Psoas muscle (tissue), 2 donors: ENCODE data around the gene SLC1A4.

- PRO-cap, 2 experiments, result no peak in any of the 2 experiments
Observed at GRCh38 chr2:64076628-64077324, 57.5 kb upstream of the VPS54 start.

DNA sequence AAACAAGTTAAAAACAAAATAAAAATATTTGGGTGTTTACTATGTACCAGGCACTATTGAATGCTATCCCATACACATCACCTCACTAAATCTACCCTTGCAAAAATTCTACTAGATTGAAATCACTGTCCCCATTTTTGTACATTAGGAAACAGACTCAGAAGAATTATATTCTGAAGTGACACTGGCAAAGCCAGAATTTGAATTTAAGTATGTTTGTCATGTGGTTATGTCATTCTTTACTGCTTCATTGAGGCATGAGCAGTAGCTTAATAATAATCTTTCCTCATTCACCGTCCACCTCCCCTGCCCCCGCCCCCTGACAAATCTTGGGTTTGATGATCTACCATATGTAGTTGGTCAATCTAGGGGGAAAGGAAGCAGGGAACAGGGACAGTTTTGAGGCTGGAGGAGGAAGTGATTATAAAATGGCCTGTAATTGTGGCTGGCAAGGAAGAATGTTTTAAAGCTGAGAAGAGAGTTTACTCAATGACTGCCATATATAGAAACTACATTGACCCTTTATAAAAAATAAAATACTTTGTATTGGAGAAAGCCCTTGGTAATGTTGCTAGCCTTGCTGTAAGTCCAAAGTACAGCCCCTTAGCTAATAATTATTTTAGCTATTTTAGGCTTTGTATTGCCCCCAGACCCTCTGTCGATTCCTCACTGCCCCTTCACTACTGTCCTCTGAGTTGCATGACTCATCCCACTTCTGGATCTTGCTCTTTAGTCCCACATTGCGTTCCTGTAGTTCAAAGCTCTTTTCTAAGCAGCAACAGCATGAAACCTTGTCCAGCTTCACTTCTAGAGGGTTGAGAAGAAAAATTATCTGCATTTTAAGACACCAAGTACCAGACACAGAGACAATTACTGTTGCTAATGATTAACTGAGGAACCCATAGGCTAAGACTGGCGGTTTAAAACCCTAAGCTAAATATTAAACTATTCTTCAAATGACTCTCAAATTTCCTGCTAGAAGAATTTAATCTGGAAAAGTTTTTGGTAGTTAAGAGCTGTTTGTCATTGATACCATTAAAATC lies 38.4 kb downstream of the PELI1 start:
- PRO-cap, 2 experiments, result no peak in any of the 2 experiments

- PRO-cap, 2 experiments, result no peak in any of the 2 experiments
Observed at GRCh38 chr2:64141376-64141996, 2.7 kb downstream of the PELI1 start.

GRCh38 chr2:64325852-64326448 lies 128.0 kb upstream of the LGALSL start:
- PRO-cap, 2 experiments, result no peak in any of the 2 experiments

DNA sequence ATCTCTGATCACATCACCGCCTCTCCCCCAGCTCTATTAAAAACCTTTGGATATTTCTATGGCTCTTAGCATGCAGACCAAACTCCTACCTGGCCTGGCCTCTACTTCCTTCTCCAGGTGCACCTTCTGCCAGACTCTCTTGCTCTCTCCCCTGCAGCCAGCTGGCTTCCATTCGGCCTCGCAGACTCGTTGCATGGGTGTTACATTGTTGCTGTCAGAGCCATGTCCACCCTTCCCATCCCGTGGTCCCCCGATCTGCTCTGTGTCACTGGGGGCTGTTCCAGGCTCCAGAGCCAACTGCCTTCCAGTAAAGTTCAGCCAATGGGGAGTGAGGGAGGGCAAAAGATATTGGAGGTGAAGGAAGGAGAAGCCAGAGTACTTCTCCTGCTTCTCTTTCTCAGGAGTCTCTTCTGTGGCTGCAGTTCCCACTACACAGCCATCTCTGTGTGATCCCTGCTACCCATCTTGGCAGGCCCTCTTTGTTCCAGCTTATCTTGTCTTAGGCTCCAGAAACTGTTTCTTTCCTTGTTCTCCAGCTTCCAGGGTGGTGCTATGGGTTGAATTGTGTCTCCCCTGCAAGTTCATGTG lies 112.4 kb upstream of the LGALSL start:
- PRO-cap, 2 experiments, result no peak in any of the 2 experiments

DNA sequence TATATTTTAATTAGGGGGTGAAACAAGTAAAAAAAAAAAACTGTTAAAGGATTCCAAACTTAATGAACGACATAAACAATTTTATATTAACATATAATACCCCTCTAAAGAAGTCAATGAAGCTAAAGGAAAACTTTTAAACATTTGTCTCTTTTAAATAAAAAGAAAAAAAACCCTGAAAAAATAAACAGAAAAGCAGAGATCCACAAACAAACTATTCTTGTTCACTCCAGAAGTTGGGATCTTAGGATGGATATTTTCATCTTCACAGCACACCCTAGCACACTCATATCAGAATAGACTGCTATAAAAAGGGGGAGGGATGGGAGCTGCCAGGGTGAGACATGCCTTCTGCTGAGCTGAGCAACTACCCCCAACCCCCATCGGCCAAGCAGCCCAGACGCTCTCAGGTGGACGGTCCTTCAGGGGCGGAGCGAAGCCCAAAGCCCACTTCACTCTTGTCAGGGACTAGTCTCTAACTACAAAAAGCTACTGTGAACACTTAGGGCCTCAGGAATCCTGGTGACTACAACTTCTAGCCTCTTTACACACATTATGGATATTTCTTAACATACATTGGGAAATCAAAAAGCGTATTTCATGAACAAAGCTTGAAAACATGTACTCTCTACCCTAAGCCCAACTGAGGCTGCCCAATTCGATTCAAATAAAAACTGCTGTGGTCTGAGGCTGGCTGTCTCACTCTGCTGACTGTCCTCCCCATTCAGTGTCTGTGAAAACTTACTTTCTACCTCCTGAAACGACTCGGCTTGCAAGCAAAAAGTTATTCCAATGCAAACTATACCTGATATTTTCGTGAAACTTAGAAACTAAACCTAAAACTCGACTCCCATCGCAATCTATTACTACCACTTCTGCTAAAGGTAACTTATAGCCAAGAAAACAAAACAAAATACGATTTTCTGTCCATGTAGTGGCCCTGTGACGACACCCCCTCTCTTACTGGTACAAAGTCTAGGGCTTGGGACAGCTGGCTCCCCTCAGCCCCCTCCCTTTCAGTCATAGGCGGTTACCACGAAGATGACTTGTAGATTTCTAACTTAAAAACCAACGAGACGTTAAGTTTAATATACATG lies 1.4 kb downstream of the SERTAD2 start:
- PRO-cap, 2 experiments, result peak in 2 of 2 experiments; most common plus-strand start position 399 of the sequence (in 2); most common minus-strand start position 251 of the sequence (in 1)

GRCh38 chr2:64685217-64685765 lies 31.6 kb upstream of the SERTAD2 start:
- PRO-cap, 2 experiments, result no peak in any of the 2 experiments

DNA sequence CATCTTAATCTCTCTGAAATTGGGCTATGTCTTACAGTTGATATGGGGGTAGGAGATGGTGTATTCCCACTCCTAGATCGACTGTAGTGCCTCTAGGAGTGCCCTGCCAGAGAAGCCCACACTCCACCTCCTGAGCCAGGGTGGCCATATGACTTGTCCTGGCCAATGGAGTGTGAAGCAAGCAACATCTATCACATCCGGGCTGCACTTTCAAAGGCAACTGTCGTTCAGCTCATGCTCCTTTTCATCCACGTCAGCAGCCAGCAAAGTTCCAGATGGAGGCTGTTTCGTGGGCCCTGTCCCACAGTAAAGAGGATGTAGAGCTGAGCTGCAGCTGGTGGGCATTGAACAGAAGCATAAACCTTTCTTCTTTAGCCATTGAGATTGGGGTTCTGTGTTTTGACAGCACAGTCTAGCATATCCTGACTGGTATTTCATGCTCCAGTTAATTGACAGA lies 149.3 kb upstream of the SLC1A4 start:
- PRO-cap, 2 experiments, result no peak in any of the 2 experiments

DNA sequence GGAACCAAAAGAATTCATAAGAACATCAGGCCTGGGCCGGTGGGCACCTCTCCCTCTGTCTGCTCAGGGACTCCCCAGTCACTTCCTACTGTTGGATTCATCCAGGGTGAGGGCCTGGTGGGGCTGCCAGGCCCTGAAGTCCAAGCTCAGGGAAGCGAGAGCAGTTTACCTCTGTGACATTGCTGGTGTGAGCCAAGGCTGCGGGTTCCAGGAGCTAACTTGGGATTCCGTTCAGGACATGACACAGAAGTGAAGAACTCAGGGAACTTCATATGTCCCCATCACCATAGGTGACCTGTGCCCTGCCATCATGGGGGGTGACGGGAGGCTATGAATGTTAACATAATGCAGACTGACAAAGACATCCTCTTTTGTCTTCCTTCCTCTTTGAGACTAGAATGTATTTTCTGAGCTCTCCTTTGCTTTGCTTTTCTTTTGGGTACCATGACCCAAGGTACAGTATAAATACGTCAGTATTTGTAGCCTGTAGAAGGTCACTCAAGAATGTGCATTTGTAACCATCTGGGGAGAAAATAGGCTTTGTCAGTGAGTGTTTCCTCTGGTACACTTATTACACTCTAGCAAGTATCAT lies 130.5 kb upstream of the SLC1A4 start:
- PRO-cap, 2 experiments, result no peak in any of the 2 experiments

- PRO-cap, 2 experiments, result no peak in any of the 2 experiments
Observed at GRCh38 chr2:64937948-64938259, 51.3 kb upstream of the SLC1A4 start.

DNA sequence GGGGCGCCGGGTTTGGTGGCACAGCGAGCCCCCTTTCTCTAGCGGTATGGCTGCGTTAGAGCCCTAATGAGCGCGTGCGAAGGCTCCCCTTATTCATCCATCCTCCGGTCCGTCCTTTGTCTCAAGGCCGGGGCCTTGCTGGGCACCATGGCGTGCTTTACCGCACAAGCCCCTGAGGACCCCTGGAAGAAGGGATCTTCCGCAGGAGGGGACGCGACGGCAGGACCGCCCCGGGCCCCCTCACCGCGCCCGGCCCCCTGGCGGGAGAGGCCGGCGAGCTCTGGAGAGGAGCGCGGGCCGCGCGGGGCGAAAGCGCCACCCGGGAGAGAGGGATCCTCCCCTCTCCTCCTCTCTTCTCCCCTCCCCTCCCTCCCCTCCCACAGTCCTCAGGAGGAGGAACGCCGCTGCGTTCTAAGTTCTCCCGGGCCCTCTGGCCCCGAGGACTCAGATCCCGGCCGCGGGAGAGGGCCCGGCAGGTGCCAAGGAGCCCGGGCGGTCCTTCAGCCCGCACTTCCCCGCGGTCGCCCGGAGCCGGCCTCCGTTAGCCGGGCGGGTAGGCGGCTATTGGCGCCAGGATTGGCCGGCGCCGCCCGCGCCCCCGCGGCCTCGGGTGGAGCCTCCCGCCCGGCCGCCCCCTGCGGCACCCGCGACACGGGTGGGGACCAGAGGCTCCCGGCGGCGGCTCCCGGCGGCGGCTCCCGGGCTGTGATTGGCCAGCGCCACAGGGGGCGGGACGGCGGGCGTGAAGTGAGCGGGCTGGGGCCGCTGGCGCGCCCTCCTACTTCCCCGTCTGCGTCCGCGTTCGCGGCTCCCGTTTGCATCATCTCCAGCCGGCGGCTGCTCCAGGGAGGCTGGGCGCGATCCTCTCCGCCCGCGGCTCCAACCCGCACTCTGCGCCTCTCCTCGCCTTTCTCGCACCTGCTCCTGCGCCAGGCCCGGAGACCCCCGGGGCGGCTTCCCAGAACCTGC lies at the start of gene SLC1A4:
TSS of gene SLC1A4 (plus strand) at position 823 of the 969 bp plus-strand sequence.
- PRO-cap, 2 experiments, result peak in 2 of 2 experiments; most common plus-strand start position 823 of the sequence (in 2); most common minus-strand start position 527 of the sequence (in 2)

GRCh38 chr2:65073324-65073523 lies 17.0 kb downstream of the CEP68 start:
- PRO-cap, 2 experiments, result no peak in any of the 2 experiments

- PRO-cap, 2 experiments, result no peak in any of the 2 experiments
Observed at GRCh38 chr2:65165479-65166047, 35.7 kb upstream of the RAB1A start.

- PRO-cap, 2 experiments, result peak in 2 of 2 experiments; most common plus-strand start chr2:65227180 (in 2)
Observed at GRCh38 chr2:65227005-65227278, 689 bp upstream of the ACTR2 start.

DNA sequence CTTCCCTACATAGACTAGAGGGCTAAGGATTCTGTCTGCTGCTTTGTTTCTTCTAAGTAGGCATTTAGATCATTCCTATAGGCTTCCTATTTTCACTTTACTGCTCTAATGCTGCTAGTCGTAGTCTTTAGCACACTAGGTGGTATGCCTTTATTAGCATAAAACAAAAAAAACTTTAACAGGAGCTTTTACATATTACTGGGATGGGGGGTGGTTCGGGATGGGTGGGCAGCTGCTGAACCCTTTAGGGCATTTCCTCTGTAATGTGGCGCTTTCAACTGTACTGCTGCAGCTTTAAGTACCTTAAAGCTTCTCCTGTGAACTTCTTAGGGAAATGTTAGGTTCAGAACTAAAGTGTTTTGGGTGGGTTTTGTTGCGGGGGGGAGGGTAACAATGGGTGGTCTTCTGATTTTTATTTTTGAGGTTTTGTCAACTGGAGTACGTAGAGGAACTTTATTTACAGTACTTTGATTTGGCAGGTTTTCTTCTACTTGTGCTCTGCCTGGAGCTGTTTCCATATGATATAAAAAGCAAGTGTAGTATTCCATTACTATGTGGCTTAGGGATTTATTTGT lies 41.4 kb downstream of the ACTR2 start:
- PRO-cap, 2 experiments, result no peak in any of the 2 experiments

- PRO-cap, 2 experiments, result no peak in any of the 2 experiments
Observed at GRCh38 chr2:65311520-65312471, 84.2 kb downstream of the ACTR2 start.

DNA sequence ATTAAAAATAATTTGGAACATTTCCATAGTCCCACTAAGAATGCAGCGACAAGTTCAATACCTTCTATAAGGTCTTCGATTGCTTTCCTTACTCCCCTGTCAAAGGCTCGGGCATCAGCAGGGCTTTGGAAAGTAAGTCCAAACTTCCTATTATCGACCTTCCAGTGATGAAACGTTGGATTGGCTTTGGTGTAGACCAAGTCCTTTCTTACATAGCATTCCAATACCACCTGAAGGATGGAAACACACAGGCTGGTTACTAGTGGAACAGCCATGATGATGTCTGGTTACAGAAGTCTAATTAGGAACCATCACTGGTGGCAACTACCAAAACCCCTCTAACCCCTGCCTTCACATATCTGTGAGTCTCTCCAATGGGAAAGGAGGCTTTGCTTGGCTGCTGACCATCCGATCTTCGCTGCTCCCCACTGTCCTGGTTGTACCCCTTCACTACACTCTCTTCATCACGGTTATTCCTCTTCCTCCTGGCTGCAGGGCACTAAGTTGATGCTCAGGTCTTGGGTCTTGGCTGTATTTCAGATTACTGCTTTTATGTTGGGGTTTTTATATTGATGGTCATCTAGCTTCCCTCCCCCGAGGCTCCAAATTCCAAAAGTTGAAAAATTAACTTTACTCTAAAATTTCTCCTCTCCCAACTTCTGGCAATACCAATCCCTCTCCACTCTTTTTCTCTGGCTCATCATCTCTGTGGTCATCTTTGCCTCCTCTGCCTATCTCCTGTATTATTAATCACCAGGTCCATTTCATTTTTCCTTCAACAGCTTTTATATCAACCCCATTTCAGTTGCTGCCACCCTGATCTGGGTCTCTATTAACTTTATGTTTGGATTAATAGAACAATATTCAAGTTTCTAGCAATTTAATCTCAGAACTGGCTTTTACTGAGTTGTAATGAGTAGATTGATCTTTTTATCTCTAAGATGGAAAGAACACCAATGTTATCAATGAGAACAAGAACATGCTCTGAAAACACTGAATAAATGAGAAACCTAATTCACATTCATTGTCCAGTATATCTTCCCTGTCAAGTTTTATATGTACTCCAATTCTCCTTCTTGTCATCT lies 97.5 kb downstream of the SPRED2 start:
- PRO-cap, 2 experiments, result no peak in any of the 2 experiments

DNA sequence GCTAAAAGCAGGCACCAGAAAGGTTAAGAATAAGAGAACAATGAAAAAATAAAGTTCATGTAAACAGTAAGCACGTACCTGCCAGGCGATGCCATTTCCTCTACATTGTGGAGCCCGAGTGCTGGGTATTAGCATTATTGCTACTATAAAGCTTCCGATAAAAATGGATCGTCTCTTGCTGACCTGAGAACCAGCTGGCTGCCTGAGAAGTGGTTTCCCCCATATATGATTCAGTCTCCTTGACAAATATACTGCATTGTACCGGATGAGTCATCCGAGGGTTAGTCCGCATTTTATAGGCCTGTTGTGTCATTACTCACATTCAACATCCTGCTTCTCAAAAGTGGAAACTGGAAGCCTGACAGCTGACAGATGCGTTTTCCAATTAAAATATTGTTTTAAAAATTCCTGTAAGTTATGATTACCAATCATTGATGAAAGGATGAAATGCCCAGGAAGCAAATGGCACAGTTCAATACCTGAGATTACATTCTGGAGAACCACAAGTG lies 65.8 kb downstream of the SPRED2 start:
- PRO-cap, 2 experiments, result no peak in any of the 2 experiments

GRCh38 chr2:65422058-65422772 lies 10.2 kb downstream of the SPRED2 start:
- PRO-cap, 2 experiments, result no peak in any of the 2 experiments

DNA sequence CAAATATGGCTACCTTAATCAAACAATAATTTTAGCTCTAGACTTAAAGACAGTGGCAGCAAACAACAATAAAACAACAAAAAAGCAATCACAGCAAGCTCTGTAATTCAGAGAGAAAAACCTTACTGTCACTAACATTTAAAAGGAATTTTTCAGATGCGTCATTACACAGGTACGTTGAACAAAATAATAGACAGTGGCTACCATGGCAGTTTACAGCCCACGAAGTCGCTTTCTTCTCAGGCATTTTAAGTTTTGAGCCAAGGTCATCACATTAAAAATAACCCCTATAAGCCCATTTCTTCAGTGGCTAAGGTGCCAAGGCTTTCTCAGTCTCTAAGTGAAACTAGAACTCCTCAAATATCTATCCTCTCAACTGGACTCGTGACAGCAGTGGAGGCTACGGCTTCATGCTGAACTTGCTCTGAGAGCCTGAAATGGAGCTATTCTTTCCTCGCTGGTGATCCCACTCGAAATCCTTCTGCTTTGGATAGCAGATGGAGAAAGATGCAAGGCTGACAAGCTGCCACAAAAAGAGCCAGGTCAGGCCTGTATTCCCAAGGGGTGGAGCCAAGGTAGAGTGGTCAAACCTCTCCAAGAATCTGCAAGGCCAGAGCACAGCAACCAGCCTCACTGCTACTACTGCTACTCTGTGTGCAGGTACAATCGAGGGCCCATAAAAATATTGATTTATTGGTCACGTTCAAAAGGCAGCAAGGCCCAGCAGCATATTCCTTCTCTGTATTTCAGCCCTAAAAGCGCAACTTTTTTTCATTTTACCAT lies 2.8 kb downstream of the SPRED2 start:
- PRO-cap, 2 experiments, result no peak in any of the 2 experiments